SK-N-SH (cell line): ENCODE data around the gene ZRANB1.

GRCh38 chr10:124606854-124607562 lies 137.2 kb downstream of the FAM53B start:
- RRBS = no CpG with 5 or more reads among the region's 22 CpGs
CAGE:
- cytosol, long polyA plus RNA = no peak
- long polyA plus RNA = no peak
- nucleus, long polyA plus RNA = no peak

DNA sequence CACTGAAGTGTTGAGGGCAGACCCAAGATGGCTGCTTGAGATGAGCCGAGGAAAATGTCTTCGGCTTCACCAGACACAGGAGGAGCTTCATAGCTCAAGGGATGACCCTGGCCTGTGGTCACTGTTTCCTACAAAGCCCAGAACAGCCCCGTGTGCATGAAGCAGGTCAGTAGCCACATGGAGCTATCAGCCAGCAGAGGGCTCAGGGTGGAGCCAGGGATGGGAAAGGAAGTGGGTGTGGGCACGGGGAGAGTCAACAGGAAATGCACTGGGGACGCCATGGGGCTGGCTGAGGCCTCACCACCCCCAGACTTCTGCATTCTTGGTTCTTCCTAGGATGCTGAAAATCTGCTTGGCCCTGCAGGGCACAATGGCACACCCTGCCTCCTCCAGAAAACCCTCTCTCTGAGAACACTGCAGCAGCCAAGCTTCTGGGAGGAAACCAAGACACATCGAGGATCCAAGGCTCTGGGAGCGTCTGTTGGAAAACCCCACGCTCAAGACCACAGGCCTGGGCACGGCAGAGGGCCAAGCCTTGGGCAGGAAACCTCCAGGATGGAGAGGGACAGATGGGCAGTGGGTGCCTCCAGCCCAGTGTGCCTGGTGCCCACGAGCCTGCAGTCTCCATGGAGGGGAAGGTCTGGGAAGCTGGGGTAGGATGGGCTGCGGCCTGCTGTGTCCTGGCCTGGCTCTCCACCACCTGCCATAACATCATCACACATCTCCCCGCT lies 96.3 kb downstream of the FAM53B start:
- RRBS = no CpG with 5 or more reads among the region's 12 CpGs
CAGE:
- cytosol, long polyA plus RNA = no peak
- long polyA plus RNA = no peak
- nucleus, long polyA plus RNA = no peak

DNA sequence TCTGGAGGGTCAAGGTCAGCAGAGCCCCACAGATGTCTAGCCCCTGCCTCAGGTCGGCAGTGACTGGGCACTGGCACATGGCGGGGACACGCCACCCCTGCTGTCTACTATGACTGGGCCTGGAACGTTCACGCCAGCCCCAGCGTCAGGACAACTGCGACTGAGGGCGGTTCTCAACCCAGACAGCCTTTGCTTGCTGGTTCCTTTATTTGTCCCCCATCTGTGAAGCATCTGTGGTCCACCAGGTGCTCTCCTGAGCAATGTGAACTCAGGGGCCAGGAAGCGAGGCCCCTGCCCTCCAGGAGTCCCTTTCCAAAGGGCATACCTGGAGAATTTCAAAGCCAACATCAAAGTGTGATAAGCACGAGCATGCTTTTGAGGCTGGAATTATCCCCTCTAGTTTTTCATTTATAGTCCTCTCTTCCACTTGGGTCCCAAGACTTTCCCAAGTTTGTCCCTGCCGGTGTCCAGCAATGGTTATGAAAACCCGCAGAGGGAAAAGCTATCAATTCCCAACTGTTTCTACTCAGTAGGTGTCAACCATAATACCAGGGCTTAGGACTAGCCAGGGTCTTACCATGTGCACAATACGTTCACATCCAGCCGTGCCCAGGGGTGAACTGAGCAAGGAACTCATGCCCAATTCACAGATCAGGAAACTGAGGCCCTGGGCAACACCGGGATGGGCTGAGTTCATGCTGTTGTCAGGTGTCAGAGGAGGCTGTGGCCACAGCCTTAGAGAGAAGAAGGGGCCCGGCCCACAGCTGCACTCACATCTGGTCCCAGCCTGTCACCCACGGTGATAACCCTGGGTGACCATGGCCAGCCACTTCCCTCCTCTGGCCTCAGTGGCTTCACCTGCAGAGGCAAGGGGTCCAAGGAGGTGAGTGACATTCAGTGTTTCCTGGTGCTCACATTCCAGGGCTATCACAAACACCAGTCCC lies 92.2 kb downstream of the FAM53B start:
- RRBS = 98% methylated on average over 2 of the region's 17 CpGs
CAGE:
- cytosol, long polyA plus RNA = no peak
- long polyA plus RNA = no peak
- nucleus, long polyA plus RNA = no peak

- RRBS = no CpG with 5 or more reads among the region's 16 CpGs
CAGE:
- cytosol, long polyA plus RNA = no peak
- long polyA plus RNA = no peak
- nucleus, long polyA plus RNA = no peak
Observed at GRCh38 chr10:124654069-124654786, 90.0 kb downstream of the FAM53B start.

DNA sequence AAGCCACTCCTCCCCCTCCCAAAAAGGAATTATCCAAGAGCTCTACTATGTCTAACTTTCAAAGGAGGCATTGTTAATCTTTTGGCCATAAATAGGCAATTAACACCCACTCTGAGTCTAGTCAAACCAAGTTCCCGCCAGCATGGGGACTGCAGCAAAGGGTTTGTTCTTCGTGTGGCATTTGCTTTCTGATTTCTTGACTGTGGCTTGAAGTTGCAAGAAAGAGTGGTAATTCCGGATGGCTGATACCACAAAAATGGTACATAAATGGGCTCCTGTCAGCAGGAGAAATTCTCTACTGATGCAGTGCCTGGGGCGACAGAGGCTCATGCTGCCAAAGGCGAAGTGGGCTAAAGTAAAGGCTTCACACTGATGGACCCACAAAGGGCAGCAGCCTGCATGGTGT lies 72.4 kb downstream of the FAM53B start:
- RRBS = no CpG with 5 or more reads among the region's 5 CpGs
CAGE:
- cytosol, long polyA plus RNA = no peak
- long polyA plus RNA = no peak
- nucleus, long polyA plus RNA = no peak

DNA sequence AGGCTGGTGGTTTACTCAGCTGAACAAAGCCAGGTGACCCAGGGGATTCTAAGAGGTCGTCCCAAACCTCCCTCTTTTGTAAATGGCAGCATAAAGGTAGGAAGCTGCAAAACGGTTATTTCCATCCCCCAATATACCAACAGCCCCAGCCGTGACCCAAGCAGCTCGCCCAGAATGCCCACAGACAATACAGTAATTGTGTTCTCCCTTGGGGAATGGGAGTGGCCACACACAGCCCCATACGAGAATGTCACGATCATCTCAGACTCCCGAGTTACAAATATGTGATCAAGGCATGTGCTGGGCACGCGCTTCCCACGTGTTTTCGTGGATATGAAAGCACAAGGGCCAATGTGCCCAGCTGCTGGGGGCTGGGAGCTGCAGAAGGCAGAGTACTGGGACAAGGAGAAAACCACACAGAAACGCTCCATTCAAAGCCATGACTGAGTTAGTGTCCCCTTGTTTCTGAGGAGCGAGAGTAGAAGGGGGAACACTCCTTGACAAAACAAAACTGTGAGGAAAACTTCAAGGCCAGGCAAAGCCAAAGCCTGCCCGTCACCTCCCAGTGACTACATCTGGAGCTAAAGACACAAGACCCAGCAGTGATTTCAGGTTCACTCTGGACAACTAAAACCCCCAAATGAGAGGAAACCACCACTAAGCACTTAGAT lies 19.5 kb downstream of the FAM53B start:
- RRBS = no CpG with 5 or more reads among the region's 14 CpGs
CAGE:
- cytosol, long polyA plus RNA = no peak
- long polyA plus RNA = no peak
- nucleus, long polyA plus RNA = no peak

GRCh38 chr10:124734610-124735427 lies 9.4 kb downstream of the FAM53B start:
- RRBS = 98% methylated on average over 6 of the region's 17 CpGs
CAGE:
- cytosol, long polyA plus RNA = no peak
- long polyA plus RNA = no peak
- nucleus, long polyA plus RNA = no peak

DNA sequence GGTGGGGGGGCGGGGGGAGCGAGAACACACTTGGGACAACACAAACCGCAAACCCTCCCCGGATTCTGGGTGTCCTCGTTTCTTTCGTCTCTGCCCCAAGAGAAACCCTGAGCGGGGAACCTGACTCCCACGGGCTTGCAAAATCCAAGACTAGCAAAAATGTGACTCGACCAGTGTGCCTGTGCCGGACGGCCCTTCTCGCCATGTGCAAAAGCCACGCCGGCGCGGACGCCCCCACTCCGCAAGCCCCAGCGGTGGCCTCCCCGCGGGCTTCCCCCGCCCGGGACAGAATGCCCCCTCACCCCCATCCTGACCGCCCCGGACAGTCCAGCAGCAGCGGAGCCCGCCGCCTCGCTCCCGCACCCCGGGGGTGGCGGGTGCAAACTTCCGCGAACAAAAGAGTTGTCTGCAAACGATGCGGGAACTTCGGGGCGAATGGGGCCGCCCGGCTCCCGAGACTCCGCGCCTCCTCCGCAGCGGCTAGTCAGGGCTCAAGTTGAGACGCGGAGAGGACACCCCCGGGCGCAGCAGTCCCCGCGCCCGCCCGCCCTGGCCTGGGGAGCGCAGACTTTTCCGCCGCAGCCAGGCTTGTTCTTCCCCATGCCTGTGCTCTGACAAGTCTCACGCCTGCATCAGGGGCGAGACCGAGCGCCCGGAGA lies 899 bp downstream of the FAM53B start:
- RRBS = 1% methylated on average over 35 of the region's 61 CpGs
CAGE:
- cytosol, long polyA plus RNA = no peak
- long polyA plus RNA = no peak
- nucleus, long polyA plus RNA = no peak

DNA sequence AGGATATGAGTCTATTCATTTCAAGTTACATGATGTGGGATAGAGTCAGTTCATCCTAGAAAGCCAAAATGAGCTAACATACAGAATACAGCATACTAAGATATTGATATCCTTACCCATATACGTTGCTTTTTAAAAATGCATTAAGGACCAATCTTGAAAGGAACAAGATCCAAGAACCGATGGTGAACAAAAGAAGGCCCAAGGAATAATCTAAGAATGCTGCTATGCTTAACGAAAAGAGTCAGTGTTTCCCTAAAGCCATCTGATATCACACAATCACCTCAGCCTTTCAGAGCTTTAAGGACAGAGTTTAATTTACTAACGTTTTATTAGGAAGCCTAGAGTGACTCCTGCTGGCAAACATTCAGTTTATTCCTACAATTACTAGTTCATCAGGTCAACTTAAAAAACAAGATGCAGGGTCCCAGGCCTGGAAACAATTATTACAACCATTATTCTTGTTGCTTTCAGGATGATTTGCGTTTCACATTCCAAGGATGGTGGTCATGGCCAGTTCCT lies 1.3 kb upstream of the FAM53B start:
- RRBS = no CpG with 5 or more reads among the region's 5 CpGs
CAGE:
- cytosol, long polyA plus RNA = no peak
- long polyA plus RNA = no peak
- nucleus, long polyA plus RNA = no peak

DNA sequence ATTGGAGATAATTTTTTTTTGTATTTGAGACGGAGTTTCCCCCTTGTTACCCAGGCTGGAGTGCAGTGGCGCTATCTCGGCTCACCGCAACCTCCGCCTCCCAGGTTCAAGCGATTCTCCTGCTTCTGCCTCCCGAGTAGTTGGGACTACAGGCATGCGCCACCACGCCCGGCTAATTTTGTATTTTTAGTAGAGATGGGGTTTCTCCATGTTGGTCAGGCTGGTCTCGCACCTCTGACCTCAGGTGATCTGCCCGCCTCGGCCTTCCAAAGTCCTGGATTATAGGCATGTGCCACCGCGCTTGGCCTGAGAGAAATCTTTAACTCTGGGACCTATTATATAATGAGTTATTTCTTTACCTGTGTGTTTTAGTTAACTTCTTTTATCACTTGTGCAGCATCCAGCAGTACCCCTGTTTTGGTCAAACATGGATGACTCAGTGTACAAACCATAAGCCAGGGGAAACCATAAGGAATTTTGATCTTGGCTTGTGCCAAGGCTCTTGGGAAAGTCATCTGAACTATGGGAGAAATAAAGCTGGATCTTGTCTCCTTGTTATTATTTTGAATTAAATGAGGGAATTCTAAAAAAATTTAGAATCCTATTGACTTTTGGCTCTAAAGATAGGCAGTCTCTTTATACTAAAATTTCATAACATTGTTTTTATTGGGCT lies 23.6 kb upstream of the ZRANB1 start:
- RRBS = no CpG with 5 or more reads among the region's 15 CpGs
CAGE:
- cytosol, long polyA plus RNA = no peak
- long polyA plus RNA = no peak
- nucleus, long polyA plus RNA = no peak

DNA sequence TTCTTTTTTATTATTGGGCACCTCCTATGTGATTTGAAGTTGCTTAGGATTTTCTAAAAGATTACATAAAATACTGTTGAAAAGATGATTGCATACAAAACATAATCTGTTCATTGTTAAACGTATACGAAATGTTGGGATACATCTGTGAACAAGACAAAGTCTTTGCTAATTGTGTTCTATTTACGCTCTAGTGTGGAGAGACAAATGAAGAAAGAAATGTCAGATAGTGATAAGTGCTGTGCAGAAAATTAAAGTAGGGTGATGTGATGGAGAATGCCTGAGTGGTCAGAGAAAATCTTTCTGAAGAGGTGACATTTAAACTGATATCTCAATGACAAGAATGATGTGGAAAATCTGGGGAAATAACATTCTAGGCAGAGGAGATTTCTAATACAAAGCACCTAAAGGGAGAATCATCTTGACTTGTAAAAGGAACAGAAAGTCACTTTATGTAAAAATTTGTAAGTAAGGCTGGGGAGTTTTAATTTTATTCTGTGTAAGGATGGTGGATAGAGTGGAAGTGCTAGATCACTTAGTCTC lies 13.3 kb upstream of the ZRANB1 start:
- RRBS = no CpG with 5 or more reads among the region's 3 CpGs
CAGE:
- cytosol, long polyA plus RNA = no peak
- long polyA plus RNA = no peak
- nucleus, long polyA plus RNA = no peak

GRCh38 chr10:124935854-124936493 lies 5.9 kb upstream of the ZRANB1 start:
- RRBS = no CpG with 5 or more reads among the region's 4 CpGs
CAGE:
- cytosol, long polyA plus RNA = no peak
- long polyA plus RNA = no peak
- nucleus, long polyA plus RNA = no peak

GRCh38 chr10:124941835-124942264 lies at the start of gene ZRANB1:
ZRANB1 (plus strand) TSS chr10:124942123.
- RRBS = no CpG with 5 or more reads among the region's 4 CpGs
CAGE:
- cytosol, long polyA plus RNA = no peak
- long polyA plus RNA = no peak
- nucleus, long polyA plus RNA = no peak

DNA sequence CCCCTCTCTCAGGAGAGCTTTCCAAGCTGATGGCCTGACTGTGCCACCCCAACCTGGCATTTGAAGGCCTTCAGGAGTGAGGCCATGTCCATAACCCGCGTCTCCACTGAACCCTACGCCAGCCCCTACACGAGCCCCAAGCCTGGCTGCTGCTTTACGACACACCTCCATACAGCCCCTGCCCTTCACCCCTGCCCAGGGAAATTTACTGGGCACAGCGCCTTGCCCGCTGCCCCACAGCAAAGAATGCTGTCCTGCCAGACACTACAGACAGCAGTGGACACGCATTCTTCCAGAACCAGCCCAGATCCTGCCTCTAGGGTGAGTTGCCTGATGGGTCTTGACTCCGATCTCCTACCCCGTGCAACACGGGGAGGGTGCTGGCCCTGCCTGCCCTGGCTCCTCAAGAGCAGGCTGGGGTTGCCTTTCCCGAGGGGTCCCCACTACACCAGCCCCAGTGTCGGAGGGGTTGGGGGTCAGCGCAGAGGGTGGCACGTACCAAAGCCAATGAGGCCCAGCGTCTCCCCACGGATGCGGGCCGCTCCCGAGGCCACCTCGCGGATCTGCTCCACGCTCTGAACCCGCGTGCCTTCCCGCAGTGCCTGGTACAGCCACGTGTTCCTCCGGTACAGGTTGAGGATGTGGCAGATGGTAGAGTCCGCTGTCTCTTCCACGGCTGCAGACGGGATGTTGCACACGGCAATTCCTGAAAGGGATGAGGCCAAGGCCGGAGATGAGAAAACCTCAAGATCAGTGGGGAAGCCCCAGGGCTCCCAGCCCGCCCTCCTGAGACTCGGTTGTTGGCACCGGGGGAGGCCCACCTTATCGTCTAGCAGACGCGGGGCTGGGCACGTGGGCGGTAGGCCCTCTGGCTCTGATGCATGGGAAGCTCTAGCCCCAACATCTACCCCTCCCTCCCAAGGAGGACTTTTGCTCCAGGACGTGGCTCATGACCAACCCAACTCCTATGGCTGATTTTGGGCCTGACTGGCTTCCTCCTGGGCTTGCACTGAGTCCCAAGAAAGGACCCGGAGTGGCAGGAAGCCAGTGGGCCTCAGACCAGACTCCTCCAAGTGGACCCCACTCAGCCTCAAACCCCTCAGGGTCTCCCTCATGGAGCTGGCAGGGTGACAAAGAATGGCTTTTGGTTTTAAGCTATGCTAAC lies 30.0 kb downstream of the CTBP2 start:
- RRBS = over 99% methylated on average over 6 of the region's 43 CpGs
CAGE:
- cytosol, long polyA plus RNA = no peak
- long polyA plus RNA = no peak
- nucleus, long polyA plus RNA = no peak

DNA sequence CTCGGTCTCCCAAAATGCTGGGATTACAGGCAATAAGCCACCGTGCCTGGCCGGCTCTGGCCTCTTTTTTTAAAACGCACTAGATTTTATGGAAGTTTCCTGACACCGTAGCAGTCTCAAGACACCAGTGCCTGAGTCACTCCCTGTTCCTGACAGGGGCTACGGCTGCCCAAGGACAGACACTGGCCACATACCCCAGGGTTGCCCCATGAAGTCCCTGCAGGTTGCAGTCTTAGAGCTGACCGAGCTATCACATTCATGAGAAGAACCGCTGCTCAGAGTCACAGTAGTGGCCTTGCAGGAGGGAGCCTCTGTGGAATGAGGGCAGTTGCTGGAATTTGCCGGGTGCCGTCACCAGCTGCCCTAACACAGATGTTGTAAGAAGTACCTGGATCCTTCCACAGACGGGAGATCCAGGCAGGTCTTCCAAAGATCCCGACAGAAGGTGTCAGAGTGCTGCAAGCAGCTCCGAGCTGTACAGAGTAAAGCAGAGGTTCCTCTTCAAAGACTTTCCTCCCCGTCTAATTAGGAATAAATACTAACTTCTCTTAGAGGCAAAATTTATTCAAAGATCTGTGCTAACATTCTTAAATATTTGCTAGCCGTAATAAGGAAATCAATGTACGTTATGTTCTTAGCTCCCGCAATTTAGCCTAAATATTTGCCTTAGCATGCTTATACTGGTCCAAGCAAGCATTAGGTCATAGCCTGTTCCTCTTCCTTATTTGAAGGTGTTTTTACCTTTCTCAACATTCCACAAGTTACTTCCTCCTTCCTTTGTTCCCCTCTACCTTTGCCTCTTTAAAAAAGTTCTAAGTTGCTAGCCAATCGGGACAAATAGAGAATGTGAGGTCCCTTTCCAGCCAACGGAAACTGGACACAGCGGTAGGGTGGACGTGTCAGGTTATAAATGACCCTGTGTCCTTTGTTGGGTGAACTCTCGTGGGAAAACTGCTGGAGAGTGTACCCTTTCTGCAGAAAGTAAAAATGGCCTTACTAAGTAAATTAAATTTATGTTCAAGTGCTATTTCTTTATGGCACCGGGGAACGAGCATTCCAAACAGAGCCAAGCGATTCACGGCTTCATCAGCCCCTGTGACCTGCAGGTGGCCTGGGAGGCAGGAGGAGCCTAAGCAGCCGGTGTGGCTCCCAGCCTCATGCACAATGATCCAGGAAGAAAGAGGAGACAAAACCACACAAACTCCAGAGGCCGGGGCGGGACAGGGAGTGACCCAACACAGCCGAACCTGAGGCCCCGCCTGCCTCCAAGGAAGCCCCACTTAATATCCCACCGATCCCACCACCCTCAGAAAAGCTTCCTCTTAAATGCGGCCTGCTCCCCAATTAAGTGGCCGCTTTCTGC lies 19.2 kb downstream of the CTBP2 start:
- RRBS = 96% methylated on average over 5 of the region's 34 CpGs
CAGE:
- cytosol, long polyA plus RNA = no peak
- long polyA plus RNA = no peak
- nucleus, long polyA plus RNA = no peak

DNA sequence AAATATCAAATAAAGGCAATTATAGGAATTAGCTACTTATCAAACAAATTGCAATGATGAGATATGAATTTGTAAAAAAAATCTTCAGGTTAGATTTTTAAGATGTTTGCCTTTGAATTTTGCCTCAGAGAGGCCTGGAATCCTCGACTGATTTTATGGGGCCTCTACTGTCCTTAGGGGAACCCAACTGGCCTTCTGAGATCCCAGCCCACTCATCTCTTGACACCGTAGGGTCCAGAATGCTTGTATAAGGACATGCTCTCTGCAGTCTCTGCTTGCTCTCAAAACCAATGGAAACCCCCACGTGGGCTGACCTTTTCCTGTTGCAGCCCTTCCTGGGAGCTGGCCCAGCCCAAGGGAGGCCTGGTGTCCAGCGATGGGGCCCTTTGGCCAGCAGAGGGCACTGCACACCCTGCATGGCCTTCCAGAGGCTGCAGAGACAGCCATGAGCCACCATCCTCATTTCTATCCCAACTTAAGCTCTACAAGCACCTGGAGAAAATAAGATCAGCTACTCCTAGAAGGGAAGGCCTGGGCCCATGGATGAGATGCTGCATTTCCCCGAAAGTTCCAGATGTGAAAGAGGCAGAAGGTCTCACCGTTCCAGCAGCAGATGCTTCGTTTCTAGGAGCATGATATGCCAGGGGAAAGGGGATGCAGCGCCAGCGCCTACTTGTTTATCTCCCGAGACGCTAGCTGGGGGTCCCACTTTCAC lies 20.1 kb upstream of the CTBP2 start:
- RRBS = no CpG with 5 or more reads among the region's 11 CpGs
CAGE:
- cytosol, long polyA plus RNA = no peak
- long polyA plus RNA = no peak
- nucleus, long polyA plus RNA = no peak

GRCh38 chr10:125054824-125055361 lies 27.0 kb upstream of the CTBP2 start:
- RRBS = no CpG with 5 or more reads among the region's 8 CpGs
CAGE:
- cytosol, long polyA plus RNA = no peak
- long polyA plus RNA = no peak
- nucleus, long polyA plus RNA = no peak

- RRBS = 91% methylated on average over 4 of the region's 32 CpGs
CAGE:
- cytosol, long polyA plus RNA = no peak
- long polyA plus RNA = no peak
- nucleus, long polyA plus RNA = no peak
Observed at GRCh38 chr10:125060473-125061658, 33.0 kb upstream of the CTBP2 start.

DNA sequence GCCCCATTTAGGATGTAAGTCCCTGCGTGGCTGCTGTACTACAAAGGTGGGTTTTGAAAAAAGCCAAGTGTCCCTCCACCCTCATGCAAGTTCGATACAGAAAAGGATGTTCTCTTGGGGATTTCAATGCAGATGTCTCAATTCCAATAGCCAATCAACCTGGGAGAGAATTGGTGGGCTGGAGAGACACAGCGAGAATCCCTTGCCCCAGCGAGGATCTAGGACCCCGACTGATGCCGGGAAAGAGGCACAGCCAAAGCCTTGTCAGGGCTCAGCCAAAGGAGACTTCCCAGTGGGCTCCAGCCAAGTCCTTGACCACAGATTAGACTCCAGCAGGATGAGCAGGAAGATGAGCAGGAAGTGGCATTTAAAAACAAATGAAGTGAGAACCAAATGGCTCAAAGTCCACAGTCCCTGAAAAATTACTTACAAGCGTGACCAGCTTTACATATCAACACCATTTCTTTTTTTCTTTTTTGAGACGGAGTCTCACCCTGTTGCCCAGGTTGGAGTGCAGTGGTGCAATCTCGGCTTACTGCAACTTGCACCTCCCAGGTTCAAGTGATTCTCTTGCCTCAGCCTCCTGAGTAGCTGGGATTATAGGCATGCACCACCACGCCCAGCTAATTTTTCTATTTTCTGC lies 92.2 kb upstream of the CTBP2 start:
- RRBS = no CpG with 5 or more reads among the region's 10 CpGs
CAGE:
- cytosol, long polyA plus RNA = no peak
- long polyA plus RNA = no peak
- nucleus, long polyA plus RNA = no peak

- RRBS = no CpG with 5 or more reads among the region's 17 CpGs
CAGE:
- cytosol, long polyA plus RNA = no peak
- long polyA plus RNA = no peak
- nucleus, long polyA plus RNA = no peak
Observed at GRCh38 chr10:125134234-125134885, 106.5 kb upstream of the CTBP2 start.